ENCODE measurements around a stretch of chr12.

GRCh38 chr12:32337300-32337914 lies 62.0 kb upstream of the FGD4 start:
- PRO-cap, 2 experiments: no peak in any of the 2 experiments

GRCh38 chr12:32482249-32482751 lies 82.9 kb downstream of the FGD4 start:
- PRO-cap, 2 experiments: no peak in any of the 2 experiments

GRCh38 chr12:32486227-32486592 lies 86.9 kb downstream of the FGD4 start:
- PRO-cap, 2 experiments: no peak in any of the 2 experiments

GRCh38 chr12:32497762-32498132 lies 98.4 kb downstream of the FGD4 start:
- PRO-cap, 2 experiments: no peak in any of the 2 experiments

GRCh38 chr12:32512850-32513708 lies 113.7 kb downstream of the FGD4 start:
- PRO-cap, 2 experiments: no peak in any of the 2 experiments

DNA sequence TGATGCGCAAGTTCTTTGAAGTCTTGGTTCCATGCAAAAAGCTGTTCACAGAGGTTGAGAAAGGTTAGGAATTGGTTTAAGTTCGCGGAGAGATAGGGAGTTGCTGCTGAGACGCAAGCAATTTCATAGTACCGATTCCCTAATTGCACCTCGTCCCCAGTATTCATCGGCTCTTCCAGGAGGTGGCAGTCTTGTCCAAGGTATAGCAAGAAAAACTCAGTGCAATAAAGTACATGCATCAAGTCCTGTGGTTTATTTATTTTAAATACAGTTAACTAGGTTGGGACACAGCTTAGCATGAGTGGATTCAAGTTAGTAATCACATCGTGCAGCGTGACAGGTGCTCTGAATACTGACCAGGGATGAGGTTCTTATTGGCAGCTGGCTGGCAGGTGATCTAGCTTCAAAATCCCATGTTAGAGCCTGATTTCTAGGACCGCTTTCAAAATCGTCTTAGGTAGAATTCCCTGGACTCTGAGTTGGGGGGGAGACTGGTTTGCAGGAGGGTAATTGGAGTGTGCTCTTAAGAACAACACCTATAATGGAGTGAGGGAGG lies 603 bp upstream of the YARS2 start:
- PRO-cap, 2 experiments: no peak in any of the 2 experiments

DNA sequence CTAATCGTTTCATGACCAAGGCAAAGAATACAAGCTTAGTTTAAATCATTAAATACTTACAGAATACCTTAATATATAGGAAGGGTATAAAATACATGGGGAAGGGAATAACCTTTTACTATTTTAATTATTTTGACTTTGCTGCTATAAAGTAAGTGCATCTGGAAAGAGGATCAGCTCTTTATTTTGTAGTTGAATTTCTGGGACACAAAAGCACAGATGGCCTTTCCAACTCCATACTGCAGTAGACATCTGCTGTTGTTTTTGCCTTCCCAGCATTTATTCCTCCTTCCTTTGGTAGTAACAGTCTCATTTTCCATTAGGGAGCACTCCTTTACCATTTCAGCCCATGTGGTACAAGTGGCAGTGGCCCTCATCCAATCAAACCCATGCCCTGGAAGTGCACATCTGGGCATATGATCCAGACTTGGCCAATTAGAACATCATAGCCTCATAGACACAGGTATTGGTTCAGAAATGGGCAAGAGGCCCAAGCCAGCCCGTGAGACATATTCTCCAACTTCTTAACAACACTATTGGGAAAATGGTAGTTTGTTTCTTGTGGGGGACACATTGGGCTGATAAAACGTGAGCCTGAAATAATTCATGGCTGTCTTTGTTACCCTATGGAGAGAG lies 64.7 kb upstream of the YARS2 start:
- PRO-cap, 2 experiments: no peak in any of the 2 experiments

GRCh38 chr12:32893449-32893898 lies 3.1 kb downstream of the PKP2 start:
- PRO-cap, 2 experiments: no peak in any of the 2 experiments

DNA sequence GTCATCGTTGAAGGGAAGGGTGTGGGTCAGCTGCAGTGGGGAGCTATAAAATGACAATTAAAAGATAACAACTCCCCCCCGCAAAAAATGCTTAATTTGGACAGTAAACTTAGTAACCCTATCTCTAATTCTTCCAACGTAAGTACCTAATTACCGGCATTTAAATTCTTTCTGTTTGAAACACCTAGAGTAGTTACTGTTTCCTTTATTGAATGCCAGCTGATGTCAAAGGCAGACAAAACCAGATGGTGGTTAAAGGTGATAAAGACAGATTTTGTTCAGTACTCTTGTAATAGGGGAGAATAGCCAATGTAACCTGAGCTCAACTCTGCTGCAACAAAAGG lies 90.6 kb upstream of the PKP2 start:
- PRO-cap, 2 experiments: no peak in any of the 2 experiments

GRCh38 chr12:33945253-33945512 lies 77.1 kb upstream of the ALG10 start:
- PRO-cap, 2 experiments: no peak in any of the 2 experiments

DNA sequence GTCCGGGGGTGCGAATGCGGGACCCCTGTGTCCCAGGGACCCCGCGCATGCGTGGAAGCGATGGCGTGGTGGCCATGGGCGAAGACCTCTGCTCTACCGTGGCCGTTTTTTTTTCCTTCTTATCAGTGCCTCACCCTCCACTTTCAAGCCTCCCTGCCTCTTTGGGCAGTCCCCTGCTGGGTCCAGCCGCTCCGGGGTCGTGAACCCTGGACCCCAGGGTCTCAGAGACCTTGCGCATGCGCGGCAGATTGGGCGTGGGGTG lies 324.3 kb downstream of the ALG10 start:
- PRO-cap, 2 experiments: no peak in any of the 2 experiments

- PRO-cap, 2 experiments: no peak in any of the 2 experiments
These were observed 162.6 kb upstream of the ALG10B start for GRCh38 chr12:38153961-38154422.

- PRO-cap, 2 experiments: peak in 1 of 2 experiments; most common plus-strand start chr12:38892440 (in 1)
These were observed 13.1 kb downstream of the CPNE8 start for GRCh38 chr12:38892297-38892590.

- PRO-cap, 2 experiments: peak in 1 of 2 experiments; most common plus-strand start chr12:38906182 (in 1); most common minus-strand start chr12:38906206 (in 1)
These were observed 551 bp upstream of the CPNE8 start for GRCh38 chr12:38905850-38906433.

- PRO-cap, 2 experiments: no peak in any of the 2 experiments
These were observed 102.9 kb downstream of the KIF21A start for GRCh38 chr12:39339935-39340470.

DNA sequence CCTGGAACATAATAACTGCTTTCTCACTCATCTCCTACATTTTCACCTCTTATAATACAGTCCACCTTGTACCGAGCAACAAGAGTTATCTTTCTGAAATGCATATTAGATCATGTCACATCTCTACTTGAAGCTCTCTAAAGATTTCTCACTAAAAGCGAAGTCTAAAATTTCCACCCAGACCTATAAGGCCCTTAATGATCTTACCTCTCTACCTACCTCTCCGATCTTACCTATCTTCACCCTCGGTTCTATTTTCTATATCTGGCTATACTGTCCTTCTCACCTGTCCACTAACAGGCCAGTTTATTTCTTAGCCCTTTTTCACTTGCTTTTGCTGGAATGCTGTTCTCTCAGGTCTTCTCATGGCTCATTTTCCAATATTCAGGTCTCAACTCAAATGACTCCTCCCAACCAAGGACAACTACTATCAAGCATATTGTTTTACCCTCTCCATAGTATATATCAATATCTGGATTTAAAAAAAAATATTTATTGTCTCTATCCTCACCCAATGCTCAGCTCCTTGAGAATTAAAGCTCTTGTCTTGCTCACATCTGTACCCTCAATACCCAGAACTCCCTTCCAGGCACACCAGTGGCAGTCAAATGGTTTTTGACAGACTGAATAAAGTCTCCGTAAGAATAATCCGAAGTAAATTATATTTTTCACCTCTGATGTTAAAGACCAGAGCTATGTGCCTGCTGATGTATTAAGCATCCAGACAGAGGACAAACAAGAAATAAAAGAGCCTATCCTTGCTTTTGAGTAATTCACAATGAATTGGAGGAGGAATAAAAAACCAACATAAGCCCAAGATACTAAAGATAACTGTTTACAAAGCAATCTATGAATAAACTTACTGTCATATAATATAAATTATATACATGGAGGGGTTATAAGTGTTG lies 17.9 kb downstream of the KIF21A start:
- PRO-cap, 2 experiments: no peak in any of the 2 experiments

- PRO-cap, 2 experiments: no peak in any of the 2 experiments
These were observed 1.1 kb downstream of the KIF21A start for GRCh38 chr12:39441761-39442265.

GRCh38 chr12:39619256-39619633 lies 358 bp downstream of the ABCD2 start:
- PRO-cap, 2 experiments: peak in 1 of 2 experiments; most common plus-strand start chr12:39619559 (in 1); most common minus-strand start chr12:39619580 (in 1)

DNA sequence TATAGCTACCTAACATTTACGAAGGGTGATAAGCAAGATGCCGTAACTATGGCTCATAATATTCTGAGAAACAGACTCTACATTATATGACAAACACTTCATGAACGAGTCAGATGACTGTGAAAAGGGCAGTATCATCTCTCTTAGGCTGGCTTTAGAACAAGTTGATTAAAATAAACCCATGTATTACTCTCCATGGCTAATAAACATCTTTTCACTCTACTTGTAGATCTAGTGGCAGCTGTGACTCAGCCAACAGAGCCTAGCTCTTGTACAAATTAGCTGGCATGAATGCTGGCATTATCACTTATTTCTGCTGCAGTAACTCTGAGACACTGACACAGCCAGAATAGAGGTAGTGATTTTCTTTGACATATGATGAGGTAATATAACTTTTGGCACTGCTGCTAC lies 47.1 kb downstream of the SLC2A13 start:
- PRO-cap, 2 experiments: no peak in any of the 2 experiments

DNA sequence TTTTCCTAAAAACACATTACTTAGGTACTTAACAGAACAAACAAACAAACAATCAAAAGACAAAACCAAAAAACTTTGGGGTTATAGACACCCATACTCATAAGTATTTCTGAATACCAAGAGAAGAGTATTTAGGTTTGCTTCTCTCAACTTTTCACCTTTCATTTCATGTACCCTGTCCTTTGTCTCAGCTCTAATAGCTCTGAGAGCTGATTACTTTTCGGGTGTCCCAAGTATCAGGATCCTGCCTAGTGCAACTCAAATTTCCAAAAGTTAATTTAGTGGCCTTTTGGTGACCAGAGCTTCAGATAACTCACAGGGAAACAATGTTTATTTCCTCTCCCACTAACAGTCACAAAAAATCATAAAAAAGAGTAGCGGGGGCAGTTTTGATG lies 826 bp upstream of the LRRK2 start:
- PRO-cap, 2 experiments: no peak in any of the 2 experiments

Data from Metastatic Liver Carcinoma in the Lung (tissue), 2 donors.